ENCODE measurements around the gene KPNA2.

DNA sequence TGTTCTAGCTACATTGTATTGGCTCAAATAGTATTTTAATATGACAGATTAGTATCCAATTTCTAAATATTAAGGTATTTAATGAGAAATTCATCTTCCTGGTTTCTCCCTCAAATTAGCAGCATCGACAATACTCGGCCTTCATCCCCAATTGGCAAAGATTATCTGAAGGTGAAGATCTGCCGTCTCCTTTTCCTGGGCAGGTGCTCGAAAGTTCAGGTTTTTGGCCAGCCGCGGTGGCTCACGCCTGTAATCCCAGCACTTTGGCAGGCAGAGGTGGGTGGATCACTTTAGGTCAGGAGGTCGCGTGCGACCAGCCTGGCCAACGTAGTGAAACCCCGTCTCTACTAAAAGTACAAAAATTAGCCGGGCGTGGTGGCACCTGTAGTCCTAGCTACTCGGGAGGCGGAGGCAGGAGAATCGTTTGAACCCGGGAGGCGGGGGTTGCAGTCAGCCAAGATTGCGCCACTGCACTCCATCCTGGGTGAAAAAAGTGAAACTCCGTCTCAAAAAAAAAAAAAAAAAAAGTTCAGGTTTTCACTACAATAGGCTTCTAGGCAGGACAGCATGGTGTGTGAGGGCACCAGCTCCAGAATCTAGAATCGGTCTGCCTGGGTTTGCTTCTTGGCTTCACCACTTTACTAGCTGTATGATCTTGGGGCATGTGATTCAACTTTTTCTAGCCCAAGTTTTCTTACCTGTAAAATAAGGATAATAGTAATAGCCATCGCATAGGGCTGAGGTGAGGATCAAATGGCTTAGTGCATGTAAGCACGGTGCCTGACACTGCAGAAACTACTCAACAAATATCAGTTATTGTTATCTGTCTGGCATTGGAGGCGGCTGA lies 1.5 kb downstream of the PSMD12 start:
- PRO-cap = no peak
CAGE:
- cytosol, long polyA minus RNA = no peak
- cytosol, long polyA plus RNA = no peak
- long polyA plus RNA = no peak
- nucleus, long polyA minus RNA = no peak
- nucleus, long polyA plus RNA = no peak

DNA sequence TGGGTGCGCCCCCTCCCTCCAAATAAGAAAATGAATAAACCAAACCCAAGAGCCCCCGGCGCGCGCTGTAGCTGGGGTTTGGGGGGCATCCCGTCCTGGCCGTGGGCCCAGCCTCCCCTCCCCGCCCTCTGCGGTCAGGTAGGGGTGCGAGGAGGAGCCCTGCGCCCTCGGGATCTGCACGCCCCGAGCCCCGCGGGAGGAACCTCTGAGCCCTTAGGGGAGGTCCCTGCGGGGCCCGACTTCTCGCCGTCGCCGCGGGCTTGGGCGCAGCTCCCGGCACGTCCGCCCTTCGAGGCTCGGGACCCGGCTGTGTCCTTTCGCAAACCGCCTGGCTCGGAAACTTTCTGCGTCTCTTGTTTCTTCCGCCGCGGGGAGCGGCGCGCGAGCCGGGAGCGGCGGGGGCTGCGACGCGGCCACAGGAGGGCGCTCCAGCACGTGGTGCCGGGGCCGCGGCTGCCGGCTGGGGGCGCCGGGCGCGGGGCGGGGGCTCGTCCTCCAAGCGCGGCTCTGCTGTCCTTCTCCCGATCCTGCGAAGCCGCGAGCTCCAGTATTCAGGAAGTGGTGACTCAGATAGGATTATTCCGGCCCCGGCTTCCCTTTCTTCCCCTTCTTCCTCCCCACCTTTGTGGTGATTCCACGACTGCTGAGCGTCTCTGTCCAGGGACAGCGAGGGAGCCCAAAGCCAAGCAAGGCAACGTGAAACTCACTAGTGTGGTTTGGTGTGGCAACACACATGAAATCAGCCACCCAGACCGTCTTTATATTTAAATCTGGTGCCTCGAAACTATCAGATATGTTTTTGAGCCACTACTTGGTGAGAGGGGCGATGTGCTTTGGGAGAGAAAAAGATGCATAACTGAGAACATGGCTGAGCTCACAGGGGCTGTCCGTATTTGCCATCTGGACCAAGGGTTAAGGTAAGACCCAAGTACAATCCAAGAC lies 1.7 kb downstream of the PITPNC1 start:
- PRO-cap = unidirectional peak, minus-strand start at position 311 of the sequence; unidirectional peak, minus-strand start at position 549 of the sequence
CAGE:
- cytosol, long polyA minus RNA = no peak
- cytosol, long polyA plus RNA = no peak
- long polyA plus RNA = no peak
- nucleus, long polyA minus RNA = no peak
- nucleus, long polyA plus RNA = no peak

DNA sequence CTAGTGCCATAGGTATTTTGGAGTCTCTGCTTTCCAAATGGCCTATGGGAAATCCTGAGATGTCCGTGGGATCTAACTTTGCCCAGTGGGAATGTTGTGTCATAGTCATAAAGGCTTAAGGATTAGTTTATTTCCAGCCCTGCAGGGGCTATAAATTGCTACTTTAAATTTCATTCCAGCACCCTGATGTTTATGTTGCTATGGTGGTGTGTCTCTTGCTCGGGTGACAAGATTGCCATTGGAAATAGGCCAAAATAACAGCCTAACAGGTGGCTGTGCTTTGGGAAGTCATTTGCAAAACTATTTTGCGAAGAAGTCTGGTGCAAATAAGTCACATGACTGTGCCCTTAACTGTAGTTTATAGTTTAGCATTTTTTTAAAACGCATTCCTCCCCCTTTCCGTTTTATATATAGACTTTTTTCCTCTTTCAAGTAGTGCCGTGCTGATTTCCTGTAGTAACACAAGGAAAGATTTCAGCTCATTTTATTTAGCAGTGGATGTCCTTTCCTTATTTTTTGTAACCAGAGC lies 23.1 kb downstream of the PITPNC1 start:
- PRO-cap = no peak
CAGE:
- cytosol, long polyA minus RNA = no peak
- cytosol, long polyA plus RNA = no peak
- long polyA plus RNA = no peak
- nucleus, long polyA minus RNA = no peak
- nucleus, long polyA plus RNA = no peak

GRCh38 chr17:67419180-67419709 lies 42.2 kb downstream of the PITPNC1 start:
- PRO-cap = no peak
CAGE:
- cytosol, long polyA minus RNA = no peak
- cytosol, long polyA plus RNA = no peak
- long polyA plus RNA = no peak
- nucleus, long polyA minus RNA = no peak
- nucleus, long polyA plus RNA = no peak

- PRO-cap = no peak
CAGE:
- cytosol, long polyA minus RNA = no peak
- cytosol, long polyA plus RNA = no peak
- long polyA plus RNA = no peak
- nucleus, long polyA minus RNA = no peak
- nucleus, long polyA plus RNA = no peak
These were observed 46.7 kb downstream of the PITPNC1 start for GRCh38 chr17:67423695-67424292.

DNA sequence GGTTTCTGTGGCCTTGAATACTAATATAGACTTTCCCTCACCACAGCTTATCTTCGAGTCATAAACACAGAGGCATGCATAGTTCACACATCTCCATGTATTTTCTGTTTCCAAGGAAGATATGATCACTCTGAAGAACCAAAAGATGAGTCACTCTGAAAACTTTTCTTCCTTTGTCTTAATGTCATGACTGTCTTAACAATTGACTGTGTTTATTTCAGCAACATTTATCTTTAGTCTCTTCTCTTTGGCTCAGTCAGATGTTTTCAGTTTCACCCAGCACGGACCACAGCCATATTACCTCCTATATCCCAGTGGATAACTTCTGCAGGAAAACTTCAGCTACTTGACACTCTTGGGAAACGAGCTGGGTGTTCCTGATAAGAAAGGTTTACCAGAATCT lies 54.6 kb downstream of the PITPNC1 start:
- PRO-cap = no peak
CAGE:
- cytosol, long polyA minus RNA = no peak
- cytosol, long polyA plus RNA = no peak
- long polyA plus RNA = no peak
- nucleus, long polyA minus RNA = no peak
- nucleus, long polyA plus RNA = no peak

GRCh38 chr17:67443155-67443750 lies 66.2 kb downstream of the PITPNC1 start:
- PRO-cap = no peak
CAGE:
- cytosol, long polyA minus RNA = no peak
- cytosol, long polyA plus RNA = no peak
- long polyA plus RNA = no peak
- nucleus, long polyA minus RNA = no peak
- nucleus, long polyA plus RNA = no peak

- PRO-cap = no peak
CAGE:
- cytosol, long polyA minus RNA = no peak
- cytosol, long polyA plus RNA = no peak
- long polyA plus RNA = no peak
- nucleus, long polyA minus RNA = no peak
- nucleus, long polyA plus RNA = no peak
These were observed 113.4 kb downstream of the PITPNC1 start for GRCh38 chr17:67490447-67490984.

- PRO-cap = no peak
CAGE:
- cytosol, long polyA minus RNA = no peak
- cytosol, long polyA plus RNA = no peak
- long polyA plus RNA = no peak
- nucleus, long polyA minus RNA = no peak
- nucleus, long polyA plus RNA = no peak
These were observed 155.4 kb downstream of the PITPNC1 start for GRCh38 chr17:67532263-67533028.

GRCh38 chr17:67615140-67615685 lies 102.5 kb upstream of the NOL11 start:
- PRO-cap = no peak
CAGE:
- cytosol, long polyA minus RNA = no peak
- cytosol, long polyA plus RNA = no peak
- long polyA plus RNA = no peak
- nucleus, long polyA minus RNA = no peak
- nucleus, long polyA plus RNA = no peak

- PRO-cap = no peak
CAGE:
- cytosol, long polyA minus RNA = no peak
- cytosol, long polyA plus RNA = no peak
- long polyA plus RNA = no peak
- nucleus, long polyA minus RNA = no peak
- nucleus, long polyA plus RNA = no peak
These were observed 10.5 kb upstream of the BPTF start for GRCh38 chr17:67814793-67815201.

DNA sequence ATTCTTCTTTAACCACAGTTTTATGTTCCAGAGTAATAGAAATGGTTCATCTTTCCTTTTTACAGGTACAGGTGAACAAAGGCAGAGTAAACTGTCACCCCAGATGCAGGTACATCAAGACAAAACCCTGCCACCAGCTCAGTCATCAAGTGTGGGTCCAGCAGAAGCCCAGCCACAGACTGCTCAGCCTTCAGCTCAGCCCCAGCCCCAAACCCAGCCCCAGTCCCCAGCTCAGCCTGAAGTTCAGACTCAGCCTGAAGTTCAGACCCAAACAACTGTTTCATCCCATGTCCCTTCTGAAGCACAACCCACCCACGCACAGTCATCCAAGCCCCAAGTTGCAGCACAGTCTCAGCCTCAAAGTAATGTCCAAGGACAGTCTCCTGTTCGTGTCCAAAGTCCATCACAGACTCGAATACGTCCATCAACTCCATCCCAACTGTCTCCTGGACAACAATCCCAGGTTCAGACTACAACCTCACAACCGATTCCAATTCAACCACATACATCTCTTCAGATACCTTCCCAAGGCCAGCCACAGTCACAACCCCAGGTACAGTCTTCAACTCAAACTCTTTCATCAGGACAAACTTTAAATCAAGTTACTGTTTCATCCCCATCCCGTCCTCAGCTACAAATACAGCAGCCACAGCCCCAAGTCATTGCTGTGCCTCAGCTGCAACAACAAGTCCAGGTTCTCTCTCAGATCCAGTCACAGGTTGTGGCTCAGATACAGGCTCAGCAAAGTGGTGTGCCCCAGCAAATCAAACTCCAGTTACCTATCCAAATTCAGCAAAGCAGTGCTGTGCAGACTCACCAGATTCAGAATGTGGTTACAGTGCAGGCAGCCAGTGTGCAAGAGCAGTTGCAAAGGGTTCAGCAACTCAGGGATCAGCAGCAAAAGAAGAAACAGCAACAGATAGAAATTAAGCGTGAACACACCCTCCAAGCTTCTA lies 50.6 kb downstream of the C17orf58 start:
- PRO-cap = no peak
CAGE:
- cytosol, long polyA minus RNA = no peak
- cytosol, long polyA plus RNA = no peak
- long polyA plus RNA = no peak
- nucleus, long polyA minus RNA = no peak
- nucleus, long polyA plus RNA = no peak

- PRO-cap = no peak
CAGE:
- cytosol, long polyA minus RNA = no peak
- cytosol, long polyA plus RNA = no peak
- long polyA plus RNA = no peak
- nucleus, long polyA minus RNA = no peak
- nucleus, long polyA plus RNA = no peak
These were observed 21.8 kb downstream of the C17orf58 start for GRCh38 chr17:67974108-67975177.

DNA sequence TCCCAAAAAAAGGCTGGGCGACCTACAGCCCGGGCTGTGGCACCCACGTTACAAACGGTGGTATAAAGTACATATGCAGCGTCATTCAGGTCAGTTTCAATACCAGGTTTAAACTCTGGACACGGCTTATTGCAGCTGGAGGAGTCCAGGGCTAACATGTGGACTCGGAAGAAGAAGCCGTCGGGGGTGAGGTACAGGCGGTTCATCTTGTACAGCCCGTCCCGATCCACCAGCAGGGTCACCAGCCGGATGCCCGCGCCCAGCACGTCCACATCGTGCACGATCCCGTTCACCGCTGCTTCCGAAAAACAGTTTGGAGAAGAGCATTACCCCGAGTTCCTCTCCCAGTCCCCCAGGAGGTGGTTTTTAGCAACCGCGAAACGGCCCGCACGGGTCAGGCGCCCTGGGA lies 3.3 kb downstream of the C17orf58 start:
- PRO-cap = no peak
CAGE:
- cytosol, long polyA minus RNA = start-site peak on the minus strand centred at position 342 of the sequence, 22 bp wide, 10 reads
- cytosol, long polyA plus RNA = no peak
- long polyA plus RNA = no peak
- nucleus, long polyA minus RNA = start-site peak on the plus strand centred at position 321 of the sequence, 53 bp wide, 6 reads
- nucleus, long polyA plus RNA = start-site peak on the minus strand centred at position 340 of the sequence, 29 bp wide, 42 and 47 reads in 2 replicates

GRCh38 chr17:67993350-67994258 lies 2.7 kb downstream of the C17orf58 start:
- PRO-cap = bidirectional peak, plus-strand start at chr17:67993846, minus-strand start at chr17:67993513
CAGE:
- cytosol, long polyA minus RNA = start-site peak on the minus strand at chr17:67993443-67993557, 5 reads
- cytosol, long polyA plus RNA = start-site peak on the minus strand at chr17:67993511-67993601, 110 and 62 reads in 2 replicates
- long polyA plus RNA = start-site peak on the minus strand at chr17:67993511-67993594, 177 and 98 reads in 2 replicates
- nucleus, long polyA minus RNA = start-site peak on the plus strand at chr17:67993376-67993437, 9 reads; start-site peak on the minus strand at chr17:67993506-67993536, 42 reads; start-site peak on the minus strand at chr17:67993766-67993818, 11 reads; start-site peak on the plus strand at chr17:67993860-67993872, 22 reads; start-site peak on the plus strand at chr17:67993978-67994135, 15 reads
- nucleus, long polyA plus RNA = no peak

- PRO-cap = bidirectional peak, plus-strand start at chr17:68035735, minus-strand start at chr17:68035404; unidirectional peak, minus-strand start at chr17:68036255
CAGE:
- cytosol, long polyA minus RNA = start-site peak on the plus strand at chr17:68035733-68035776, 895 reads
- cytosol, long polyA plus RNA = start-site peak on the plus strand at chr17:68035729-68035777, 6,263 and 8,718 reads in 2 replicates
- long polyA plus RNA = start-site peak on the plus strand at chr17:68035729-68035776, 8,300 and 7,762 reads in 2 replicates
- nucleus, long polyA minus RNA = start-site peak on the plus strand at chr17:68035730-68035774, 3,538 reads
- nucleus, long polyA plus RNA = start-site peak on the plus strand at chr17:68035733-68035774, 4,453 and 5,137 reads in 2 replicates
These were observed at the start of gene KPNA2 for GRCh38 chr17:68035627-68036722. TSS of gene KPNA2 (plus strand) at chr17:68035735.

GRCh38 chr17:68195984-68196785 lies 51.7 kb upstream of the AMZ2 start:
- PRO-cap = no peak
CAGE:
- cytosol, long polyA minus RNA = no peak
- cytosol, long polyA plus RNA = no peak
- long polyA plus RNA = no peak
- nucleus, long polyA minus RNA = no peak
- nucleus, long polyA plus RNA = no peak

DNA sequence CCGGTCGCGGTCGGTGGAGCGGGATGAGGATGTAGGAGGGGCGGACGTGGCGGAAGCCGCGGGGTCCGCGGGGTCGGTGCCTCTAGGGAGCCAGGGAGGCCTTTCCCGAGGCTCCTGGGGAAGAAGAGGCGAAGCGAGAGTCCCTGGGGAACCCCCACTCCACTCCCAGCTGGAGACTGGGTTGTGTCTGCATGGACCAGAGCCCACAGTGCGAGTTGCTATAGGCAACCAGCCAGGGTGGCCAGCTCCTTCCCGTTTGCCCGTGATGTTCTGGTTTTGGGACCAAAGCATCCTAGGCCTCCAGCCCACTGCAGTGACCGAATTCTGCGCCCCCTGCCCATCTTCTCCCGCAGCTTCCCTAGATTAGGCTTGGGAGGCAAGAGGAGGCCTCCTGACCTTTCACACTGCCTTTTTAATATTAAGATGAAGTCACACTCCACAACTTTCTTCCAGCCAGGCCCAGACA lies 377 bp downstream of the AMZ2 start:
- PRO-cap = no peak
CAGE:
- cytosol, long polyA minus RNA = no peak
- cytosol, long polyA plus RNA = no peak
- long polyA plus RNA = no peak
- nucleus, long polyA minus RNA = no peak
- nucleus, long polyA plus RNA = no peak

GRCh38 chr17:68318238-68318990 lies 27.1 kb downstream of the ARSG start:
- PRO-cap = no peak
CAGE:
- cytosol, long polyA minus RNA = no peak
- cytosol, long polyA plus RNA = no peak
- long polyA plus RNA = no peak
- nucleus, long polyA minus RNA = no peak
- nucleus, long polyA plus RNA = no peak

DNA sequence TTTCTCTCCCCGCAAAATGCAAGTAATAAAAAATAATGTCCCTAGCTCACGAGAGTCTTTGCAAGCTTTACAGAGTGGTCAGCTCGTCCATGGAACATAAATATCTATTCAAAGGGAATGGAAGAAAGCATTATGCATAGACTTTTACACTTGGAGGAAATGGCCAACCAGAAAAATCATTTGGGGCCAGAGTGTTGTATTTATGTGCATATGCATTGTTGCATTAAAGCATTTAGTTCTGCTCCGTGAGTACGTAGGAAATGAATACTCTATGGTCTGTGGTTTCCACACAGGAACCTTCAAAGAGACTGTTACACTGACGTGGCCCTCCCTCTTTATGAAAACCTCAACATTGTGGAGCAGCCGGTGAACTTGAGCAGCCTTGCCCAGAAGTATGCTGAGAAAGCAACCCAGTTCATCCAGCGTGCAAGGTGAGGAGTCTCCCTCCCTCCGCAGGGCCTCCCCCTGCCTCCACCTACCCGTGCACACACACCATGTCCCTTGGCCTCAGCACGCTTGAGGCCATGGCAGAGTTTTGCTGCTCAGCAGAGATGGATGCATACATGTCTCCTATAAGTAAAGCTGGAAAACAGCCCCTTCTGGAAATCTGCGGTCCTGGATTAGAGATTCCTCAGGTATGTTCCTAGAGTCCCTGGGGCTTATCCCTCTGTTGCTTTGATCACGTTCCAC lies 65.2 kb downstream of the ARSG start:
- PRO-cap = no peak
CAGE:
- cytosol, long polyA minus RNA = no peak
- cytosol, long polyA plus RNA = no peak
- long polyA plus RNA = no peak
- nucleus, long polyA minus RNA = no peak
- nucleus, long polyA plus RNA = no peak